Temporal lobe (tissue), 2 donors: ENCODE results near the gene IL1RN.

DNA sequence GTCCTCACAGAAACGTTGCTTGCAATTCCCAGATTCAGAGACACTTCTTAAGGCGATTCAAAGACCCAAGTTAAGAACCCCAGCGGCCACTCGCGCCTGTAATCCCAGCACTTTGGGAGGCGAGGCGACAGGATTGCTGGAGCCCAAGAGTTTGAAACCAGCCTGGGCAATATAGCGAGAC lies 470 bp upstream of the ANAPC1 start:
- RAMPAGE, long total RNA, result no peak

DNA sequence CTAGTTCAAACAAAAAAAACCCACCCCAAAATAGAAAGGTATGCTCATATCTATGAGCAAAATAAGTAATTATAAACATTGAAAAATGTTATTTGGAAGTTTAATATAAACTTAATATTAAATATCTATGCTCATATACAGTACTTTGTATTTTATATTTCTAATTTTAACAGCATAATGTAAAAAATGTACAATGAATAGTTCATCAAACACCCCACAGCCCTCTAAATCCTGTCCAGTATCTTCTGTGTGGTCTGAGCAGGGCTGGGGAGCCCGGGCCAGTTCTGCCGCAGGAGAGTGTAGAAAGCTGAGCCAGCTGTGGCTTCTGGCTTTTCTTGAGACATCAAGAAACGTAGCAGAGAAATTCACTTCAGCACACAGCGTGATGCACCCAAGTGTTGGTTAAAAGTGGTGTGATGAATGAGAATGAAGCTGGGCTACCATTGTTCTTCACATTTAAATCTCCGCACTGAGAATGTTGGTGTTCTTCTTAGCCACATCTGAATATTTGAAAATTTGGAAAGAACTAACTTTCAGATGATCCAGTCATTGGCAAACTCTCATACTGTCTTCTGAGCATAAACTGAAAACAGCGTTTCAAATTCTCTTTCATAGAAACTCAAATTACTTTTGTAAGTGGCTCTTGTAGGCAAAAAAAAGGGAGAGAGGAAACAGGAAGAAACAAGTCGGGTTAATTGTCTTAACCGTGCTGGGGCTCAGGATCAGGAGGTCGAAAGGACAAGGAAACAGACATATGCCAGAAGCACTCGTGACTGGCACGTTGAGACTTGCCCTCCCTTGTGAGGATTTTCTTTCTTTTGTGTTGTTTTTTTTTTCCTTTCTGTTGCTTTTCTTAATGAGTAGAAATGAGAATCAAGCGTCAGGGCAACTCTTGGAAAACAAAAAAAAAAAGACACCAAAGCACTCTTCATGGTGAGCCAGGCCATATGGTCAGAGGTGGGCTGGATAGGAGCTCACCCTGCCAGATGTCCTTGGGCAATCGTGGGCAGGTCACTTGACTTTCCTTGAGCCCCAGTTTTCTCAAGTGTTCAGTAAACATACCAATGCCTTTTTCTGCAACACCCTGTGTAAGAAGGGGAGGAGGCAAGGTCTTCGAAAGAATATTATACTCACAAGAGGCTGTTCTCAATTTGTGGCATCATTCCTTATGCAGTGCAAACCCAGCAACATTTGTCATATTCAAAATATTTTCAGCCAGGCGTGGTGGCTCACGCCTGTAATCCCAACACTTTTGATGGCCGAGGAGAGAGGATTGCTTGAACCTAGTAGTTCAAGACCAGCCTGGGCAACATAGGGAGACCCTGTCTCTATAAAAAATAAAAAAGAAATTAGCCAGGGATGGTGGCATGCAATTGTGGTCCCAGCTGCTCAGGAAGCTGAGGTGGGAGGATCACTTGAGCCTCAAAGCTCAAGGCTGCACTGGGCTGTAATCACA lies 23.2 kb upstream of the TMEM87B start:
- RAMPAGE, long total RNA, result no peak

DNA sequence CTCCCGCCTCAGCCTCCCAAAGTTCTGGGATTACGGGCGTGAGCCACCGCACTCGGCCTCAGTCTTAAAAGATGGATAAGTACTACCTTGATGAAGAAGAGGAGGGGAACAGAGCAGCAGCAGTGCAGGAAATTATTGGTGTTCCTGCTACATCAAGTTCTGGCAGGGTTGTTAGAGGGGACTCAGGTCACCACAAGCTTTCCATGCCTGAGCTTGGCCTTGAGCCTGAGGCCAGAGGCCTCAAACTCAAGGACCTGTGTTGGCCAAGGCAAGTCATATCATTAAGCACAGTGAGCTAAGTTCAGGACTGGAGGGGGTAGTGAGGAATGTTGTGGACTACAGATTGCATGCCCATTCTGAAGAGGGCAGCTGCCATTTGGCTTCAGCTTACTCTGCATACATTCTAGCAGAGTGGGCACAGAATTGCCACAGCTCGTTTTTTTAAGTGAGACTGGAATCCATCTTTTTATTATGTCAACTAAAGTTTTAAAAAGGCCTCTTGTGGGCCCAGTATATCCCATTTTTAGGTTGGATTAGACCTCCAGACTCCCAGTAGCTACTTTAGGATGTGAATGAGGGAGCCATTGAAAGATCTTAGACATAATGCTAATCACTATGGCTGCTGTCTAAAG lies 3.1 kb downstream of the TMEM87B start:
- RAMPAGE, long total RNA, result no peak

DNA sequence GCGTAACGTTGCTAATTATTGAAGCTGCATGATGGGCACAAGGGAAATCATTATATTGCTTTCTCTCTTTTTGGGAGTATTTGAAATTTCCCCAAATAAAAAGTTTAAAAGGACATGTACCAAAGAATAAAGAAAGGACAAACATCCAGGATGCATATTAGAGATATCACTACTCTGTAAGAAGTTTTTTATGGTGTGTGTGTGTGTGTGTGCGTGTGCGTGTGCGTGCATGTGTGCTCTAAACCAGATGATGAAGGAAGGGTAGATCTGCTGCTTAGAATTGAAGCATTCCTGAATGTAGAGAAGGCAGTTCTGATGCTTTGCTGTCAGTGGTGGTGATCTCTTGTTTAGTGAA lies 27.4 kb downstream of the TMEM87B start:
- RAMPAGE, long total RNA, result no peak

GRCh38 chr2:112182354-112183180 lies 44.4 kb downstream of the FBLN7 start:
- RAMPAGE, long total RNA, result no peak

GRCh38 chr2:112389838-112390325 lies 43.6 kb downstream of the RGPD8 start:
- RAMPAGE, long total RNA, result no peak

GRCh38 chr2:112624197-112624817 lies 21.4 kb upstream of the SLC20A1 start:
- RAMPAGE, long total RNA, result no peak

- RAMPAGE, long total RNA, result no peak
These were observed 18.3 kb upstream of the SLC20A1 start for GRCh38 chr2:112627326-112627979.

GRCh38 chr2:112686347-112687025 lies 34.3 kb upstream of the NT5DC4 start:
- RAMPAGE, long total RNA, result no peak

- RAMPAGE, long total RNA, result no peak
These were observed 28.2 kb downstream of the IL37 start for GRCh38 chr2:112939119-112939608.

DNA sequence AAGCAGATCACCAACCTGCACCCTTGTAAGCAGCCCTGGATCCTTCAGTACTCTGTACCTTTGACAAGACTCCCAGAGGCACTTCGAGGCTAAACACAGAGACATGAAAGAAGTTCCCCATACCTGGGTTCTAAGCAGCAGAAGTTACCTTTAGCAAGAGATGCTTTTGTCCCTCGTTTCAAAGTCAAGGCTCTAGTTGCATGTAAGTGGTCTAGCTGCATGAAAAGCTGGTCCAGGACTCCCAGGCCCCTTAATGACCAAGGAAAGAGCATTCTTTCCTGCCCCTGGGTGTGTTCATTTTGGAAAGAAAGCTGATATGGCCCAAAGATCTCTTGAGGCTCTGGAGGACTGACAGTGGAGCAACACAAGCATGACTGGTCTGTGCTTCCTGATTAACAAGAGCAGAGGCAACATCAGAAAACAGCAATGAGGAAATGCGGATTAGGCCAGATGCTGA lies 20.1 kb downstream of the IL36B start:
- RAMPAGE, long total RNA, result no peak

DNA sequence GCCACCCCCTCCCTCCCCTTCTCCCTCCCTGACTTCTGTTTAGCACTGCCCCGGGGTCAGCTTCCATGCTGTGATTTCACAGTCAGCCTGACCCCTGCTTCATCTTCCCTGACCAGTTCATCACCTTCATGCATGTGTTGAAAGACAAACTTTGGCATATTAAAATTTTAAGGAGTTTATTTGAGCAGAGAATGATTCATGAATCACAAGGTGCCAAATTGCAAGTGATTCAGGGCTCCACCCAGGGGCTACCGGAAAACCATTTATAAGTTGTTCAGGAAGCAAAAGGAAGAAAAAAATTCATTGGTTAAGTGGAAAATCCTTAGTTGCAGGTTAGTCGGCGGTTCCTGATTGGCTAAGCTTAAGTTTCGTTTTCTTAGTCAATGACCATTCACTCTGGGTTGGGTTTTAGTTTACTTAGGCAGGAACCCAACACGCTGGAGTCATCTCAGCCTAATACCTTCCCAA lies 10.6 kb downstream of the IL1F10 start:
- RAMPAGE, long total RNA, result no peak

GRCh38 chr2:113078896-113079597 lies 11.3 kb downstream of the IL1F10 start:
- RAMPAGE, long total RNA, result no peak

DNA sequence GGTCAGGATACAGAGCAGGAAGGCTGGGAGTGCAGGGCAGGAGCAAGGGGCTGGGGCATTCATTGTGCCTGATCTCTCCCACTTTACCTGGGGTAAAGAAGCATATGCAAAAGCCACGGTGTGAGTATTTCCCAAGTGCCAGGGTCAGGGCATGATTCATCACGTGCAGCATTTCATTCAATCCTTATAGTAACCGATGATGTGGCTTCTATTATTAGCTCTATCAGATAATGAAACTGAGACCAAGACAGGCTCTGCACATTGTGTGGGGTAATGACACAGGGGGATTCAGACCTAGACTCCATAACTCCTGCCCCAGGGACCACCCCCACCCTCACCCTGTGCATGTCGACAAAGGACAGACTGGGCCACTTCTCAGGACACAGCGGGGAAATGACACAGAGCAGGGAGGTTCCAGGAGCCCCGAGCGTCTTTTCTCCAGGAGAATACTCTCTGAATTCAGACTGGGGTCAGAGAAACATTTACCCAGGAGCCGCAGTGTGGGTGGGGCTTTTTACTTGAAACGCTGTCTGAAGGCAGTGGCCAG lies 2.8 kb upstream of the IL1RN start:
- RAMPAGE, long total RNA, result no peak

DNA sequence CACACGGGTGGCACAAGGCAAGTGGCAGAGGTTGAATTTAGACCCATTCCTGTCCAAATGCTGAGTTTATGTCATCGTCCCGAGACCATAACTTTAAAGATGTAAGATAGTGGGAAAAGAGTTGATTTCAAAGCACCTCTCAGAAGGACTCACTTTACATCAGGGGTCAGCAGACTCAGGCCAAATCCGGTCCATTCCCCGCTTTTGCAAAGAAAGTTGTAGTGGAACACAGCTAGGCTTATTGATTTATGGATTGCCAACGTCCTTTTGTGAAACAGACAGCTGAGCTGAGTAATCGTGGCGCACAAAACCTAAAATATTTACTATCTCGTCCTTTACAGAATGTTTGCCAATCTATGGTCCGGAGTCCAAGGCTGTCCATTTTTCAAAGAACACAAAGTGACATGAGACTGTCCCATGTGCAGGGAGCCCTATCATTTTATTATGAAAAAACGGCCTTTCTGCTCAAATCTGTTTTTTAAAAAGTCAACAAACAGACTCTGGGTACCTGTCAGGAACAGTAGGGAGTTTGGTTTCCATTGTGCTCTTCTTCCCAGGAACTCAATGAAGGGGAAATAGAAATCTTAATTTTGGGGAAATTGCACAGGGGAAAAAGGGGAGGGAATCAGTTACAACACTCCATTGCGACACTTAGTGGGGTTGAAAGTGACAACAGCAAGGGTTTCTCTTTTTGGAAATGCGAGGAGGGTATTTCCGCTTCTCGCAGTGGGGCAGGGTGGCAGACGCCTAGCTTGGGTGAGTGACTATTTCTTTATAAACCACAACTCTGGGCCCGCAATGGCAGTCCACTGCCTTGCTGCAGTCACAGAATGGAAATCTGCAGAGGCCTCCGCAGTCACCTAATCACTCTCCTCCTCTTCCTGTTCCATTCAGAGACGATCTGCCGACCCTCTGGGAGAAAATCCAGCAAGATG lies at the start of gene IL1RN:
Gene IL1RN (plus strand): TSS at position 804 of the 935 bp plus-strand sequence.
- RAMPAGE, long total RNA, result no peak

DNA sequence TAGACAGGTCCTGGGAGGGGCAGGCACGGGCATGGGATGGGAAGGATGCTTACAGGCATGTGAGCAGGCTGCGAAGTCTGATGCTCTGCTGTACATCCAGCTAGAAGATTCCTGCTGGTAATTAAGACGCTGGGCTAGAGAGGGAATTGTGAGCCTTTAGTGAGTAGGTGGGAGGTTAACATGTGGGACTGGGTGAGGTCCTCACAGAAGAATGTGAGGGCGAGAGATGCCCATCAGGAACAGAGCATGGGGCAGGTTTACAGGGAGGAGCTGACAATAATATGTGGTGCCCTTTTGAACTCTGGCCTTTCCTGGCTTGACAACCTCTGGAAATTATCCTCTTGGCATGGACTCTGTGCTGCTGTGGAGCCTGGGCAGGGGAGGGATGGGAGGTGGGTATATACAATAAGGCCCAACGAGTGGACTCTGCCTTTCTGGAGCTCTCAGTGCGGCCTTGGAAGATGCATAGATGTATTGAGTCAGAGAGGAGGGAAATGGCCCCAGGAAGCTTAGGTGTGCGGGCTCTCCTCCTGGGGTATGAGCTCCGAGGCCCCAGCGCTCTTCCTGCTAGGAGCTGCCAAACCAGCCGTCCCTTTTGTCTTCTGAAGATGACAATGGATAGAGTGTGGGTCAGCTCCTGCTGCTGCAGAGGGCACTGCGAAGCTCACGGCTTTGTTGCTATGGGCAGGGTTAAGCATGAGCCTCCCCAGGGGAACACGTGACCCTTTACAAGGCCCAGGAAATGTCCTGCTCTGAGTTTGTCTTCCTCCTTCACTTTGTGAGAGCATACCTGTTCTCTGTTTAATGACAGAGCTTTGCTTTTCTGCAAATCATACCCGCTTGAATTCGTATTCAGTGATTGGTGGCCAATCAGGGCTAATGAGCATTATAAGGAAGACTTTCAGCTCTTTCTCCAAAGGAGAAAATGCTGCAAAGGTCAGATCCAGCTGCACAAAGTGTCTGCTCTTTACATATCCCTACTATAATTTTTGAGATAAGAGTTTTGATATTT lies 8.7 kb upstream of the PSD4 start:
- RAMPAGE, long total RNA, result no peak

- RAMPAGE, long total RNA, result no peak
These were observed 4.8 kb upstream of the PSD4 start for GRCh38 chr2:113168856-113169484.

DNA sequence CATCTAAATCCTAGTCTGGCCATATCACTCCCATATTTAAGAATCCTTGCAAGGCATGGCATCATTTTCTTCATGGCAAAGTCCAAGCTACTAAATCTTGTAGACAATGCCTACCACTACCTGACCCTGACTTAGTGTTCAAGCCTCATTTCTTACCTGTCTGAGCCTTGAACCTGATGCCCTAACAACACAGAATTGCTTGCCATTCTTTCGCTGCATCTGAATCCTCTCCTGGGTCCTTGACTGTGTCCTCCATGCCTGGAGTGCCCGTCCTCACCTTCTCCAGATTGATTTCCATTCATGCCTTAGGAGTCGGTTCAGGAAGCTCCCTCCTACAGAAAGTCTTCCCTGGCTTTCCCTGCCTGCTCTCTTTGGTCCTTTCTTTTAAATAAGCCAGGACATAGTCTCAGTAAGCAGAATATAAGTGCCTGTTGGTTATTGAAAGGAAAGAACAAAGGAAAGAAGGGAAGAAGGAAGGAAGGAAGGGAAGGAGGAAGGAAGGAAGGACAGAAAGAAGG lies 24.1 kb downstream of the PAX8 start:
- RAMPAGE, long total RNA, result no peak

DNA sequence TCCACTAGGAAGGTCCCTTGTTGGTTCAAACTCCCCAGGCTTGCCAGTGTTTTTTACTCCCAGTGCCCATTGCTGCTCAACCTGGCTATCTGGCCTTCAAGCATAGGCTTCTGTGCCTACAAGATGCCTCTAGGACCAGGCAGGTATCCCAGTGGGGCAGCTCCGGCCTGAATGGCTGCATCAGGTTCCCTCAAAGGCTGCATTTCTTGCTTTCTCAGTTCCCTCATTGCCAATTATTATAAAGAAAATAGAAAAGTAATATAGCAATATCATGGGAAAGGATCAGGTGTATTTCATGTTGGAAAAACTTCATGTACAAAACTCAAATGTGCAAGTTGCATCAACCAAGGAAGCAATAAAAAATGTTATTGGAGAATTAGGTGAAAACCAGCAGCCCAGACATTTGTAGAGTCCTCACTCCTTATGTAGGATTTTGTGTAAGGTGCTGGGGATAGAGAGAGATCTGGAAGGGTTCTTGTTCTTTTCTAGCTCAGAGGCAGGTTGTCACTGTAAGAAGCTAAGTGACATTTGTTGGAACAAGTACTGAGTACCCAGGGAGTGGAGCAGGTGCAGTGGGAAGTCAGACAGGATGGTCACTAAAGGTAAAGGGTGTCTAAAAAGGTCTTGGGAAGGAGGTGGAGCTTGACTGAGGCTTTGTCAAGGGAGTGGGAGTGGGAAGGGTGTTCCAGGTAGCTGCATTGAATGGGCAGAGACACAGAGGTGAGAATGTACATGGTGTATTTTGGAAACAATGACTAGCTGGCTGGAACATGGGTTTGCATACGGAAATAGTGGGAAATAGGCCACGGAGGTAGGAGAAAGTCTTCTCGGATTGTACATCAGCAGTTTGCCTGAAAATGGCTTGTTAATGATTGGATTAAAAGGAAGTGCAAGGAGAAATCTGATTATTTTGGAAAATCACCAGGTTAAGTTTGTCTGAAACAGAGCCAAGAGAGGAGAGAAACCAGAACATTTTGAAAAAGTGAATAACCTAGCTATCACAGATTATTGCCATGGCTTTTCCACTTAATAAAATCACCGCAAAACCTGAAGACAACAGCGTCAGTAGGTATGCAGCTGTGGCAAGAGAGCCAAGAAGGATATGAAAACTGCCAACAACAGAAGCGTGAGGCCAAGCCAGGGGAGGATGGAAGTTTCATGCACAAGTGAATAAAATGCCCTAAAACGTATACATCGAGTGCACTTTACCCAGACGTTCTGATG lies 14.2 kb downstream of the PAX8 start:
- RAMPAGE, long total RNA, result no peak

DNA sequence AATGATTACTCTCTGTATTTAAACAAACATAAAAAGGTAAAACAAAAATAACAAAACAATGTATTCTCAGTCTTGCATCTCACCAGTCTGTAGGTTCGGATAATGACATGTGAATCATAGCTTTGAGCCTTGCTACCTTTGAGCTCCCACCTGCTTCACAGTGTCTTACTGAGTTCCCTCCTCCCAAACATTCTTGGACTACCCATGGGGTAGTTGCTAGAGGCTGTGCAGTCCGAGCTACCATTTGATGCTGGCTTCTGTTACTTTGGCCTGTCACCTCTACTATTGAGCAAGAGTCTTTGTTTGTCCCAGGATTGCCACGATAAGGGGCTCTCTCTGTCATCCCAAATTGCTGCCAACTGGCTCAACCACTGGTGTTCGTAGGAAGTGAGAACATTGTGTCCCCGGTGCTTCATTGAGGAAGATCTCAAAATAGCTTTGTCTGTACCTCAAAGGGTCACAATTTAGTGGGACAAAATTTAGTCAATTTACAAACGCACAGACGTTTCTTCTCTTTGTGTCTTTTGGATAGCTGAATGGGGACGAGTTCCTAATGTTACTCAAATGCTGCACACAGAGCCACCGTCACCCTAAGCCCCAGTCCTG lies 59.1 kb upstream of the PAX8 start:
- RAMPAGE, long total RNA, result no peak